Thoracic aorta (tissue), 1 donor: ENCODE measurements around the genes LCLAT1 and CAPN14.

- RAMPAGE, long total RNA = no peak
Measured at GRCh38 chr2:29318204-29318439, 202.9 kb downstream of the CLIP4 start.

DNA sequence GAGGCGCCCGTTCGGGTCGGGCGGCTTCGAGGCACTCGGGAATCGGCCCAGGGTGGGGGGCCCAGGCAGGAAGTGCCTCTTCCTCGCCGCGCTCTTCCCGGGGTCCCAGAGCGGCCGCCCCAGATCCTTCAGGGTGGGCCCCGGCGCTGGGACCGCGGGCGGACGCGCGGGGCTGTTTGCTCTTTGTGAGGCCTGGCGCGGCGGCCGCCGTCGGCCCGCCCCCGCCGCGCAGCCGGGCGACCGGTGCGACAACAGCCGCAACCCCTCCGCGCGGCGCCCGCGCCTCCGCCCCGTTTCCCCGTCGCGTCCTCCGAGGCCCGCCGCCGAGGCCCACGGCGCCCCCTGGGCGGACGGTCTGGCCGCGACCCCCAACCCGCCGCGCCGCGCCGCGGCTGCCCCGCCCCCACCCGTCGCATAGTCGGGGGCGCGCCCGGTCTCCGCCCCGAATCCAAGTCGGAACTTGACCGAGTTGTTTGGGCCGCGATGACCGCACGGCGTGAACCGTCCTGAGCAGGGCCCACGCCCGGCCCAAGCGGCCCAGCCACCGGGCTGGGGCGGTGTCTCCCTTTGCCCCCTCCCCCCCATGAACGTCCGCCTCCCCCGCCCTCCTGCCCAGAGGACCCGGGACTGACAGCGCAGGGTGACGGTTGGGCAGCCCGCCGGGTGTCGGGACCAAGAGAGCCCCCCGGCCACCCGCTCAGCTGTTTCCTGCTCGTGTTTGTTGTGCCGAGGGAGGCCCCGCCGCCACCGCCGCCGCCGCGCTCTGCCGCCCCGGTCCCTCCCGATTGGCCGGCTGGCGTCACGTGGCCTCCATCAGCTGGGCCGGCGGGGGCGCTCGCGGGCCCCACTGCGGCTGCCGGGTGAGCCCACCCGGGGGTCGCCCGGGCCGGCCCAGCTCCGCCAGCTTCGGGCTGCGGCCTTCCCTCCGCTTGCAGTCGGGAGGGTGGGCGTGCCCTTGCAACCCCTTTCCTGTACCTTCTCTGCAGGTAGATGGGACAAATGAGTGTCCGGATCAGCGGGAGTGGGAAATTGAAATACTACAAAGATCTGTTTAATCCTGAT is 630 bp downstream of the YPEL5 start:
- RAMPAGE, long total RNA = no peak

DNA sequence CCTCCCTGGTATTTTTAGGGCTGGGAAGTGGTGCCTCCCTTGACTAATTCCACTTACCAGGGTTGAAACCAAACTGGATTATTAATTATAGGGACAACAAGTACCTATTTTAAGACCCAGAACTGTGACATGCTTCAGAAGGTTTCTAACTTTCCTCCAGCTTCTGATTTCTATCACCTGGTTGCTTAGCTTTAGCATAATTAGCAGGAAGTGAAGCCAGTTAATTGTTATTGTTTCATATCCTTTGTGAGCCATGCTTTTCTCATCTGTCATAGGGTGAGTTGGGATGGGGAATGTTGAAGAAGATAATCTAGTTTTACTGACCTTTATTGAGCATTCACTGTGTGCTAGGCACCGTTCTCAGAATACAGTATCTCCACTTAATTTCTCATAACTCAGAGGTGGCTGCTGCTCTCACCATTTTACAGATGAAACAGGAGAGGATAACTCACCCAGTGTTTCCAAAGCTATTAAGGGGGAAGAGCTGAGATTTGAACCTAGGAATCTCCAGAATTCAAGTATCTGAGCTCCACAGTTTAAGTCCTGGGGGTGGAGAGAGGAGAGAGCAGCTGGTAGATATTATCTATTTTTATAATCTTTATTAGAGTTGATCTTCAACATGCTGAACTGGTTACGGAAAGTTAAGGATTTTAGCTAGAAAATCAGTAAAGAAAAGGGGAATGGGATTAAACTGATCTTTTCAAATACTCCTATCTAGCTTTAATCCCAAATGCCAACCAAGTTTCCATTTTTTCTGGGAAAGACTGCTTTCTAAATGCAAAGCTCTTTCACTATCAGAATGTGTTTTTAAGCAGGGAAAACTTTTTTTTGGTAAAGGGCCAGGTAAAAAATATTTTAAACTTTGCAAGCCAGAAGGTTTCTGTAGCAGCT is 3.4 kb downstream of the YPEL5 start:
- RAMPAGE, long total RNA = no peak

DNA sequence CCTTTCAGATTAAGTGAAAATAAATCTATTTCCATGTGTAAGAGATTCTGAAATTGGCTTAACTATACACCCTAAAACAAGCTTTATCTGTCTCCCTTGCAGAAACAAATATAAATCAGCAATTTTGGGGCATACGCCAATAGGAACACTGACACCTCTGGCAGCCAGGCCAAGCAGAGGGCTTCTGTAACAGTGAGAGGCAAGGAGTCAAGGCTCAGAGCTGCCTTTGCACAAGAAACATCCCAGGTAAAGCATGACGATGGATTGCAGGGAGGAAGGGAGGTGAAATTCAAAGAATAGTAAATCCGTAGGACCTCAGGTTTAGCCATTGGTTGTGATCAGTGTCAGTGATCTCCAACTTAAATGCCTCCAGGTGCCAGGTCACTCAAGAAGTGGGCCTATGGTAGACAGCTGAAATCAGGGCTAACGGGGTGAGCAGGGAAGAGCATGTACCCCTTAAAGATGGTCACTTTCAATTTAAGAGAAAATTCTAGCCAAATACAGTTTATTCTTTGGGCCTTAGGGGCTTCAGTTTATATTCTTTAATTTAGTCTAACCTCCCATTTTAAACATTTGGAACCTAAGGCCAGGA is 19.3 kb downstream of the YPEL5 start:
- RAMPAGE, long total RNA = no peak

GRCh38 chr2:30257339-30258319 is 26.3 kb downstream of the LBH start:
- RAMPAGE, long total RNA = no peak

DNA sequence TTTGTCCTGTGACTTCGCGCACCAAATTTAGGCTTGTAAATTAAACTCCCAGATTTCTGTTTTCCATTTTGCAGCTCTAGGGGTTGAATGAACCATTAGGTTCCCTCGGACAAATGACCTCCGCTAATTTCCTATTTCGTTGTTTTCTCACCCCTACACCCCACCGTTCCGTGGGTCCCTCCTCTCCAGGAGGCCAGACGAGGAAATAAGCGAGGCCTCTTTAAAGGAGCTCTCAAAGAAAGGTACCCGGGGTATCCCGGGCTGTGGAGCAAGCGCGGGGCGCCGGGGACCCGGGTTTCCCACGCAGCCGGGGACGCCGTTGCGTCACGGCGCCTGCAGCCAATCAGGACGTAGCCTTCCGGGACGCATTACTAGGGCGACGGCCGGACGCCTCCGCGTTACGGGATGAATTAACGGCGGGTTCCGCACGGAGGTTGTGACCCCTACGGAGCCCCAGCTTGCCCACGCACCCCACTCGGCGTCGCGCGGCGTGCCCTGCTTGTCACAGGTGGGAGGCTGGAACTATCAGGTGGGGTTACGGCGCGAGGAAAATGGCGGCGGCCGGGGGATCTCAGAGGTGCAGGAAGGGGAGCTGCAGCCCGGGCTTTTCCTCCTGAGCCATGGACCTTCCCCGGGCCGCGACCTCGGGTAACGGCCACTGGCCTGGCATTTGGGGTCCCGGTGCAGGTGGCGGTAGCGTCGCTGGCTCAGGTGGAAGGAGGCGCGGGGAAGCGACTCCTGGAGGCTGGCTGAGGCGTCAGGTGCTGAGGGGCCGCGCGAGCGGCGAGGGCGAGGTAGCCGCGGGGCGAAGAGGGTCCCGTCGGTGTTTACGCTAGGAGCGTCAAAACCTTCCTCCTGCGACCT is at the start of gene LCLAT1:
Gene LCLAT1 (plus strand): TSS at position 371 of the 864 bp plus-strand sequence.
- RAMPAGE, long total RNA = no peak

DNA sequence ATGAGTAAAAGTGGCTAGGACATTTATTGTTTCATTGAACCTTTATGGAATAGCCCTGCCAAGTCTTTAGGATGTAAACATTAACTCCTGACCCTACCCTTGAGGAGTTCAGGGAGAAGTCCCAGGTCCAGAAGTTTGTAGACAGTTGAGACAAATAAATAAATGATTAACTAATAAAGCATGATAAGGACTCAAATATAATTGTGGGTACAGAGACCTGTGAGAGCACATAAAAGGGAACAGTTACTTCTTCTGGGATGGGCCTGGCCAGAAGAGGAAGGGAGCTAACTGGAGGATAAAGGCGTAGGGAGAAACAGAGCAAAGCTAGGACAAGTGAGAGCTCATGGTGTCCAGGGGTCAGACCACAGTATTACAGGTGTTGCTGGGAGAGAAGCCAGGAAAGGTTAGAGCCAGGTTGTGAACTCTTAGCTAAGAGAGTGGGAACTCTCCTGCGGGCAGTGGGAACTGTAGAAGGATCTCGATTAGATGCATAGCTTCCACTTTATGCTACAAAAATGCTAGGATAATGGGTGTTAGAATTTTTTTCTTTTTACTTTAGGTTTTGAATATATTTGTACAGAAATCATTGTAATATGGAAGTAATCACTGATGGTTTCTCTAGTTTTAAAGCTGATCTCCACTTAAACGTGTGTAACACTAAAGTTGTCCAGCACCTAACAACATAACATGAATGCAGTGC is 3.1 kb downstream of the LCLAT1 start:
- RAMPAGE, long total RNA = start-site peak on the plus strand centred at position 167 of the sequence, 299 bp wide, 6 reads

- RAMPAGE, long total RNA = no peak
Measured at GRCh38 chr2:30514489-30515010, 67.5 kb downstream of the LCLAT1 start.

DNA sequence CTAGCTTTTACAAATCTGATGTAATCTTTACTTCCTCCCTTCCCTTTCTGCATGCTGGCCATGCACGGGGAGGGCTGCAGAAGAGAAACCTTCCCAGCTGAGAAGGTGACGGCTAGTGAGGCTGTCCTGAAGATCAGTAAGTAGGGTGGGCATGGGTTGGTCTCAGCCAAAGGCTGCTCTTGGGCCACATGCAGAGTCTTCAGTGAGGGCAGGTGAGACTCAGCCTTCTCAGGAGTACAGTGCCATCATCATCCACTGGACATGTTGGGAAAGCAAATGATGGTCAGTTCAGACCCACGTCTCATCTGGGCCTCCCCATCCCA is 36.2 kb upstream of the GALNT14 start:
- RAMPAGE, long total RNA = no peak

DNA sequence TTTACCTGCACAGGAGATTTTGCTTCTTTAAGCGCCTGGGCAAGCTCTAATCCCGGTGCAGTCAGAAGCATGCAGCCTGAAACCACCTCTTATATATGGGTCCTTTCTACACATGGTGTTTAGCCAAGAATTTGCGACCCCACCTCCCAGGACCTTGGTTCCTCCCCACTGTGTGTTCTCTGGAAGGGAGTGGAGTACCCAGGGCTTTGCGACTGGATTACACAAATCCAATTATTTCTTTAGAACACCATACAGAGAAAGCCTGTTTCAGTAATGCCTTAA is at the start of gene CAPN14:
Gene CAPN14 (minus strand): TSS at position 65 of the 282 bp plus-strand sequence.
- RAMPAGE, long total RNA = no peak

GRCh38 chr2:31334069-31334820 is 80.3 kb downstream of the XDH start:
- RAMPAGE, long total RNA = no peak

DNA sequence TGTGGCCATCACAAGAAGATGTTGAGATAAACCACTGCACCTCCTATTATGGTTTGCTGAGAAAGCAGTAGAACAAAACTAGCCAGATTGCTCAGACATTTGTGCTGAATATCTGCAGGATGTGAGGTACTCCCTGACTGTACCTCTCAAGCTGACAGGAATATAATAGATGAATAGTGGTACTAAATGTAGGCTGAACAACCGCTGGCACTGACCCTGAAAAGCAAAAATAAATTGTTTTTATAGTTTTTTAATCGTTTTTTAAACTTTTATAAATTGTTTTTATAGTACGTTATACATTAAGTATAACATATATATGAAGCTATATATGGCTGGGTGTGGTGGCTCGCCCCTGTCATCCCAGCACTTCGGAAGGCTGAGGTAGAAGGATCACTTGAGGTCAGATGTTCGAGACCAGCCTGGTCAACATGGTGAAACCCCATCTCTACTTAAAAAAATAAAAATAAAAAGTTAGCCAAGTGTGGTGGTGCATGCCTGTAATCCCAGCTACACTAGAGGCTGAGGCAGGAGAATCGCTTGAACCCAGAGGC is 164.1 kb downstream of the MEMO1 start:
- RAMPAGE, long total RNA = no peak

GRCh38 chr2:31939703-31940879 is 70.7 kb downstream of the MEMO1 start:
- RAMPAGE, long total RNA = no peak

GRCh38 chr2:31941007-31941872 is 69.6 kb downstream of the MEMO1 start:
- RAMPAGE, long total RNA = no peak

DNA sequence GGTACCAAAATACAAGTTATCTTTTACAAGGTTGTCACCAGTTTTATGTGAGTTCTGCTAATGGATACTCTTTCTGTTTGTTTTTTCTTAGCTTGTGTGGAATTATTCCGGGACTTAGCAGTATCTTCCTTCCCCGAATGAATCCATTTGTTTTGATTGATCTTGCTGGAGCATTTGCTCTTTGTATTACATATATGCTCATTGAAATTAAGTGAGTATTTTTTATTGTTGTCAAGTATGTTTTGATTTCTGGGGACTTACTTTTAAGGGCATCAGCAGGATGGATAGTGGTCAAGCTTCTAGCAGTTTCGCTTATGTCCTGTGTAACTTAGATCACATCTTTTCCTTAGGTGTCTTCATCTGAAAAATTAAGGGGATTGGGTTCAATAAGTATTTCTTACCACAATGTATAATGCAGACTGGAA is 32.0 kb downstream of the SLC30A6 start:
- RAMPAGE, long total RNA = no peak

GRCh38 chr2:32201166-32201753 is 35.6 kb downstream of the SLC30A6 start:
- RAMPAGE, long total RNA = no peak

DNA sequence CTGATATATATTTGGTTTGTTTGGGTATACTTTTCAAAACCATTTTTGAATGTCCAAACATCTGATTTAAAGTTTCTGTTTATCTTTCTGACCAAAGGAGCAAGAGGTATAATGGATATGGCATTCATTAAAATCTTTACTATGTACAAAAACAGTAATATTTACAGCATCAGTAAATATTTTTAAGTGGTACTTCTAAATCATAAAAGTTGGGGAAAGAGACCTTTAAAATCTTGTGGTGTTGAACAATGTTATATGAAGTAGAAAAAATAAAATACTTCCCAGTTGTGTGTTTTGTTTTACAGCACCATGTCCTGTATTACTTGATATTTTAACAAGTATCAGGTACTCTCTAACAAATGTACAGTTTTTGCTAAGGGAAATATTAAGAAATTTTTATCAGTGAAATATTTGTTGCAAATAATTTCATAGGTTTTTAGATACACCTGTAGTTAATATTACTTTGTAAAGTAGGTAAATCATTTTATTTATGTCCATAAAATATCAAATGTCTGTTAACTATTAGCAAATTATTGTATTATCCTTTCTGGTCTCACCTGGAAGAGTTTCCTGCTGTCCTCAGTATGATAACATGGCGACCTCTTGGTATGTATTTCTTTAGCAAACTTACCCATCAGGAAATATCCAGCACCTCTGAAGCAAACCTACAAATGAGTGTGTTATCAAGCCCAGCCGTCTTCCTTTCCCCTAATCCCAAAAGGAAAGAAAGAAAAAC is 28.7 kb downstream of the YIPF4 start:
- RAMPAGE, long total RNA = no peak

- RAMPAGE, long total RNA = no peak
Measured at GRCh38 chr2:32414739-32415093, 57.9 kb downstream of the BIRC6 start.

- RAMPAGE, long total RNA = no peak
Measured at GRCh38 chr2:32415410-32416023, 58.7 kb downstream of the BIRC6 start.

DNA sequence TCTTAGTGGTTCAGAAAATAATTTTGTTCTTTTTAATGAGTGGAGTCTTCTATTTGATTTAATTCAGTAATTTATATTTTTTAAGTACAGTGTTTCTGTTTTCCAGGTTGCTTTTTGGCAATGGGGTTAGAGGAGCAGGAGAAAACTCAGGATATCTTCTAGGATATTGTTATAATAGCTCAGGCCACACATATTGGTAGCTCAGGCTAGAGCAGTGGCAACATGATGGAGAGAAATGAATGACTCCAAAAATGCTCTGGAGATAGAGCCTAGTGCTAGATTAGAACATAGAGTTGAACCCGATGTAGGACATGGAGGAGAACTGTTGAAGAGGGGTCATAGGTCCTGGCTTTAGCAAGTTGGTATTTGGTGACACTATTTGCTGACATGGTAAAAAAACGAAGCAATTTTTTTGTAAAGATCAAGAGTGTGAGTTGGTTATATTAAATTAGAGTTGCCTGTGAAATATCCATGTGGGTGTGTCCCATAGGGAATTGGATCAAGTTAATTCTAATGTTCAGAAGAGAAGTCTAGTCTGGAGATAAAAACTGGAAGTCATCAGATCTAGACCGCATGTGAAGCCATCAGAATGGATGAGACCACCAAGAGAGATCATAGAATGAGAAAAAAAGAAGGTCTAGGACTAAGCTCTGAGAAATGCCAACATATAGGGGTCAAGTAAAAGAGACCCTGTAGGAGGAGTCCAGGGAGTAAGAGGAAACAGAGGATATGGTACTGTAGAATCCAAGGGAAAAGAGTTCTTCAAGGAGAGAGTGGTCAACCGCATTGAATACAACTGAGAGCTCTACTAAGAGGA is 143.0 kb upstream of the RASGRP3 start:
- RAMPAGE, long total RNA = start-site peak on the plus strand centred at position 253 of the sequence, 490 bp wide, 100 reads